ENCODE measurements around a stretch of chr19.

DNA sequence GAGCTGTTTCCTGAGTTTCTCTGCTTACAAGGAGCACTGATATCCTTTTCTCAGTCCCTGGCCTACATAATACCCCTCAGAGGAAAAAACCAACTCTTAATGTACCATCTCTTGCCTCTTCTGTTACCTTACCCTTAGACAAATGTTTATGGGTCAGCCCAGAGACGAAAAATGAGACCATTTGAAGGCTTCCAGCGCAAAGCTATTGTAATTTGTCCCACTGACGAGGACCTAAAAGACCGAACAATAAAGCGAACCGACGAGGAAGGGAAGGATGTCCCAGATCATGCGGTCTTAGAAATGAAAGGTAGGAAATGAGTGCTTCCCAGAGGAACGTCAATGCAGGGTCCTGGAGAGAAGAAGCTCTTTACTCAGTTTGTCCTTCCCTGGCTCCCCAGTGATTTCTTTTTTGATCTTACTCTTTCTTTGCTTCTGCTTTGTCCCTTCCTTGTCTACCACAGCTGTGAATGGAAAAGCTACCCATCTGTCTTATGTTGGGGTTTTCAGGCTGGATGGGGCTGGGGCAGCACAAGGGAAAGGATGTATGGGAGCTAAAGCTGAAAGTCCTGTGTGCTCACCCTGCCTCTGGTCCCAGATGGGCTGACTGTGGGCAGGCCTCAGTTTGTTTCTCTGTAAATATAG lies 8.5 kb upstream of the CCDC97 start:
- PRO-cap, result no peak

- PRO-cap, result no peak
These were observed 7.0 kb downstream of the CCDC97 start for GRCh38 chr19:41316594-41317693.

GRCh38 chr19:41324394-41324639 lies 14.3 kb downstream of the CCDC97 start:
- PRO-cap, result no peak

DNA sequence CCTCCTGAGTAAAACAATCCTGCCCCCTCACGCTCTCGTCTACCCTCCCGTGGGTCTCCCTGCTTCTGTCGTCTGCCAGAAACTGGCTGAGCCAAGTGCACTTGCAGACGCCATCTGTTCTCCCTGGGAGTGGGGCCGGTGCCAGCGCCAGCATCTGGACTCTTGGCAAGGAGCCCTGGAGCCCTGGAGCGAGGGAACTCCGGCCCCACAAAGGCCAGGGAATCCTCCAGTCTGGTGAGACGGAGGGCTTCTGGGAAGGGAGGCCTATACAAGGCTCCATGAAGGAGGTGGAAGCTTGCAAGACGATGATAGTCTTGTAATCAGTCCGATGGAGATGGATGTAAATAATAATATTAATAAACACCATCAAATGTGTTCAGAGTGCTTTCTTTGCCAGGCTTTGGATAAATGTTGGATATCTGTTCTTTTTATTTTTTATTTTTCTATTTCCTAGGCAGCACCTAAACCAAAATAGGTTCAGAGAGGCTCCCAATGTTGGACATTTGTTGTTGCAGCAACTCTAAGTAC lies 2.2 kb upstream of the TMEM91 start:
- PRO-cap, result no peak

DNA sequence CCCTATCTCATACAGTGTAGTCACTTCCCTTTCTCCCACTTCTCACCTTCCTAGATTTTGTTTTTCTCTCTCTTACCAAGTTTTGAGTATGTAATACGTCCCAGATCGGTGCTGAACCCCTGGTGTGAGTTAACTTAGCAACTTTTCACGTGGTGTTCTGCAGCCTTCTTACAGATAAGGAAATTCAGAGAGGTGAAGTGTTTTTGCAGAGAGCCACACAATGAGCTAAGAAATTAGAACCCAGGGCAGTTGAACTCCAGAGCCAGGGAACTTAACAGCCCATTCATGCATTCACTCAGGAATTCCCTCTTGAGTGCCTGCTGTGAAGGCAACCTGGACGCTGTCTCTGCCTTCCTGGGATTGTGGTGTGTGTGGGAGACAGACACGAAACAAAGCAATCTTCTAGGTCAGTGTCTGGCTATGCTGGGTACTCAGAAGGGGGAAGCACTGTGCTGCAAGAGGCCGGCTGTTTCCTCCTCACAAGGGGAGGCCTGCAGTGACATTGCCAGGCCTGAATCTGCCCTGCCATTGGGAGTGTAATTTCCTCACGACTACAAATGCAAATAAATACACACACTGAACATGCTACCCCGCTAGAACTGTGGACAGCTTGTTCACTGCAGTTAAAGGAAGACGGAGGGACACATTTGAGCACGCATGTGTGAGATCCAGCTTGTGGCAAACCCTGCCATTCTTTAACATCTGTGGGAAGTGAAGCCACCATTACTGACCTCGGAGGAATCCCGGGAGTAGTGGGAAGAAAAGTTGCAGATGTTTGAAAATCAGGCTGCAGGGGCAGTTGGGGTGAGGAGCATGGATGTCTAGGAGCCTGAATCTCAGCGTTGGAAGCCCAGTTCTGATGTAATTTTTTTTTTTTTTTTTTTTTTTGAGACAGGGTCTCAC lies 9.7 kb downstream of the BCKDHA start:
- PRO-cap, result no peak

DNA sequence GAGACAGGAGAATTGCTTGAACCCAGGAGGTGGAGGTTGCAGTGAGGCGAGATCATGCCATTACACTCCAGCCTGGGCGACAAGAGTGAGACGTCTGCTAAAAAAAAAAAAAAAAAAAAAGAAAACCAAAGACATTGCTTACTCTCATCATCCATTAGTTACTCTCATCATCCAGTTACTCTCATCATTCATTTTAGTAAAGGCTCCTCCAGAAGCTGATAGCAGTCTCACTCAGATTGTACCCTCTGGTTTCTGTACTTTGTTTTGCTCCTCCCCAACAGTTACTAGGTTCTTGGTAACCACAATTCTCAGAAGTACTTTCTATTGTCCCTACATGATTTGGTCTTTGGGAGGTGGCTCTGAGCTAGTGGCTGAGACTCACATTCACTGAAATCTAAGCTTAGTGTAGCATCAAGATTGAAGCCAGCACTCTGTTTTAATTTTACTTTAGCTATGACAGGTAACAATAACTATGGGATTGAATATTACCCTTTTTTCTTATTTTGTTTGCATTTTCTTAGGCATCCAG lies 14.3 kb downstream of the ERICH4 start:
- PRO-cap, result no peak

- PRO-cap, result no peak
These were observed 4.7 kb upstream of the CEACAM6 start for GRCh38 chr19:41750499-41751196.

DNA sequence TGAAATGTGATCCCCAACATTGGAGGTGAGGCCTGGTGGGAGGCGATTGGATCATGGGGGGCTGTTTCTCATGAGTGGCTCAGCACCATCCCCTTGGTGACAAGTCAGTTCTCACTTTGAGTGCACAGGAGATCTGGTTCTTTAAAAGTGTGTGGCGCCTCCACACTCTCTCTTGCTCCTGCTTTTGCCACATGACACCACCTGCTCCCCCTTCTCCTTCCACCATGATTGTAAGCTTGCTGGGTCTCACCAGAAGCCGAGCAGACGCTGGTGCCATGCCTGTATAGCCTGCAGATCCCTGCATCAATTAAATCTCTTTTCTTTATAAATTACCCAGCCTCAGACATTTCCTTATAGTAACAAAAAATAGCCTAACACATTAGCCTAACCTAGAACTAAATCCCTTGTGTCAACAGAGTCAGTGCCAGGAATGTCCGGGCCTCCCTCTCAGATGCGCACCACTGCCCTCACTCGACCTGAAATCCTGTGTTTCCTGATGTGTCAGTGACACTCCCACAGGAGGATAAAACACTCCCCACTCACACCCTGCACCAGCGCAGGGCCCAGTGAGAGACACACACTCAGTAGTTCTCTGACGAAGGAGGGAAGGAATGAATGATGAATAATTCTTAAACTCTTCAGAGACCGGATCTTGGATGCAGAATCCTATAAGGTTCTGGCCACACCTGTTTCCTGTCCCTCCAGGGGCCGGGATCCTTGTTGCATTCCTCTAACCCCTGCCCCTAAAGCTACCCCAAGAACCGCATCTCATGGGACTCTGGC lies 3.0 kb downstream of the CEACAM3 start:
- PRO-cap, result no peak

- PRO-cap, result no peak
These were observed 1.8 kb downstream of the RPS19 start for GRCh38 chr19:41861811-41862312.

DNA sequence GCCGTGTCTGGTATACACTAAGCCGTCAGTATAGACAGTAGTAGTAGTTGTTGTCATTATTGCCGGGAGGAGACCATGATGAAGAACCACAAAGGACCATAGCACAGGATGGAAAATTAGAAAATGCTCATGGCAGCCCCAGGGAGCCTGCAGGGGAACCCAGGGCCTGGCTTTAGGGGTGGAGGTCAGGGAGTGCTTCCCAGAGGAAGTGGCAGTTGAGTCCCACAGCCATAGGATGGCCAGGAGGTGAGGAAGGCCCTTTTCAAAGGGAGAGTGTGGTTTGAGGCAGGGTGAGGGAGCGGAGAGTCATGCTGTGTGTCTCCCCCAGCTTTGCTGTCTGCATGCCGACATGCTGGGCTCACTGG lies 8.7 kb downstream of the ARHGEF1 start:
- PRO-cap, result no peak

- PRO-cap, result no peak
These were observed 19.7 kb downstream of the ARHGEF1 start for GRCh38 chr19:41902649-41903071.

DNA sequence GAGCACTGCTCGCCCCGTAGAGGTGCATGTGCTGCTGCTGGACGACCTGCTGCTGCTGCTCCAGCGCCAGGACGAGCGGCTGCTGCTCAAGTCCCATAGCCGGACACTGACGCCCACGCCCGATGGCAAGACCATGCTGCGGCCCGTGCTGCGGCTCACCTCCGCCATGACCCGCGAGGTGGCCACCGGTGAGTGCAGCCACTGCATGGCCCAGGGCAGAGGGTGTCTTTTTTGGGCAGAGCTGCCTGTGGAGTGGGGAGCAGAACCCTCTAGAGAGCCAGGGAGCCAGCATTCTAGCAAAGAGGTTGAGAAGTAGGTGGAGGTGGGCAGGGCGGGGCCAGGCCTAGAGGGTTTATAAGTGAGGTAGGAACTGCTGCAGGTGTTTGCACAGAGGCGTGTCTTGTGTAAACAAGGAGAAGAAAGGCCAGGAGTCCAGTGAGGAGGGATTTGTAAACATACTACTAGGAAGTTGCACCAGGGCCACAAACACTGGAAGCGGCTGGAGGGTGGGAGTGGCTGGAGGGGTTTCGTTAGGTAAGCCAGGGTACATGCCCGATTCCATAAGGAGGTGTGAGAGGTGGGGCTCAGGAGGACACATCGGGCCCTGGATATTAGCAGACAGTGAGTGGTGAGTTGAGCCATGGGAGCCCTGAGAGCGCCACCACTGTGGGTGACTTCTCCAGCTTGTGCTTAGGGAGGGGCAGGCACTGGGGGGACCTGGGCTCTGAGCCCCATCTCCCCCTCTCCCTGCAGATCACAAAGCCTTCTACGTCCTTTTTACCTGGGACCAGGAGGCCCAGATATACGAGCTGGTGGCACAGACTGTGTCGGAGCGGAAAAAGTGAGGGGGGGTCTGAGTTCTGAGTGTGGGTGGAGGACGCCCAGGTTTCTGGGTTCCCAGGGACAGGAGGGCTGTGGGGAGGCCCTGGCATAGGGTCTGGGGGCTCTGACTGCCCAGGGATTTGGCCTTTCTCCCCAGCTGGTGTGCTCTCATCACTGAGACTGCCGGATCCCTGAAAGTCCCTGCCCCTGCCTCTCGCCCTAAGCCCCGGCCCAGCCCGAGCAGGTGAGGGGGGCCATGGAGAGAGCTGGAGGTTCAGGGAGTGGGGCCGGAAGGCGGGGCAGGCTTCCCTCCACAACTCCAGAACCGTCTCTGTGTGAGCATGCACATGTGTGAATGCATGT lies 21.6 kb downstream of the ARHGEF1 start:
- PRO-cap, result bidirectional peak, plus-strand start at position 563 of the sequence, minus-strand start at position 295 of the sequence

GRCh38 chr19:41907178-41907694 lies 21.0 kb downstream of the ERFL start:
- PRO-cap, result no peak

- PRO-cap, result bidirectional peak, plus-strand start at chr19:41958028, minus-strand start at chr19:41957878
These were observed 1.3 kb downstream of the RABAC1 start for GRCh38 chr19:41957790-41958192.

GRCh38 chr19:42068656-42069983 lies 886 bp downstream of the GRIK5 start:
- PRO-cap, result no peak

- PRO-cap, result no peak
These were observed 12.3 kb downstream of the ZNF574 start for GRCh38 chr19:42088265-42088581.

DNA sequence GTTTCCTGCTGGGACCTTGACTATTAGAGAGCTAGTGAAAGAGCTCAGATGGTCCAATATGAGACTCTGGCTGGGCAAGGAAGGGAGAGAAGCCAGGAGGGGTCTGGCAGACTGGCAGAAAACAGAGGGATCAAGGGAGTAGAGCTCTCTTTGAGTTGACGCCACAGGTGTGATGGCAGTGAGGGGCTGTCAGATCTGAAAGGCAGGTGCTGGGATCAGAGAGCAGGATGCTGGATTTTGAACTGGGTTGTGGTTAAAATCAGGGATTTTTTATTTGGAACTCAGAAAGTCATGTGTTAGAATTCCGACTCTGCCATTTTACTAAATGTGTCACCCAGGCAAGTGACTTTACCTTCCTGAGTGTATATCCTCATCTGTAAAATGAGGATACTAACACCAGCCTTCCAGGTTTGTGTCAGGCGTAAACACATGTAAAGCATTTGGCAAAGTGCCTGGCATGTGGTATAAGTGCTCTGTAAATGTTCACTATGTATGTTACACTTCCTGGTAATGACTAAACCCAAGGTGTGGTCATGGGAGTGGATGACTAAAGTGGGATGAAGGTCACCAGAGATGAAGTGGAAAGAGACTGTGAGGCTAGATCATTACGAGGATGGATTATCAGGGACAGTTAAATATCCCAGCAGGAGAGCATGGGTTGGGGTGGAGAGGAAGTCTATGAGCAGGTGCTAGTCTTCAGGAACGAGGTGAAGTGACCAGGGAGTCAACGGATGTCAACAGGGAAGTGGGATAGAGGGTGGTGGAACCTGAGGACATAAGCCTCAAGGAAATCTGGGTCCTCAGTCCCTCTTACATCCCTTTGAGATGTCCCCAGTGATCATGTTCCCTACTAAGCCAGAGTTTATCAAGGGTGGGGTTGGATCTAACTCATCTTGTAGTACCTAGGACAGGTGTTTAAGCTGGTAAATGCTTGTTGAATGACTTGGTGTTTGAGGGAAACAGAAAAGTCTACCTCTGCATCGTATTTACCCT lies 25.6 kb downstream of the DEDD2 start:
- PRO-cap, result bidirectional peak, plus-strand start at position 570 of the sequence, minus-strand start at position 320 of the sequence

DNA sequence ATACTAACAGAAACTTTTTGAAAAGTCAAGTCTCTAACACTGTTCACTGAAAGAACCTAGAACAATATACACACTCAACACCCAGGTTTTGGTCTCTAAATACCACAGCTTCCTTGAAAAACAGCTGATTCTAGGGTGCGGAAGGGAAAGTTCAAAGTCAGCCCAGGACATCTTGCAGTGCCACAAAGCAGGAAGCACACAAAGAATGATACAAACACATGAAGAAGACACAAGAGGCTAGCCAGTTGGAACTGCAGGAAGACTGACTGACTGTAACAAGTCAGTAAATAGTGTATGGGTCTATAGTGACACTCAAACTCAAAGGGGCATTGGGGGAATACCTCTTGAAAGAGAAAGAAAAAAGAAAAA lies 4.6 kb downstream of the DEDD2 start:
- PRO-cap, result no peak

DNA sequence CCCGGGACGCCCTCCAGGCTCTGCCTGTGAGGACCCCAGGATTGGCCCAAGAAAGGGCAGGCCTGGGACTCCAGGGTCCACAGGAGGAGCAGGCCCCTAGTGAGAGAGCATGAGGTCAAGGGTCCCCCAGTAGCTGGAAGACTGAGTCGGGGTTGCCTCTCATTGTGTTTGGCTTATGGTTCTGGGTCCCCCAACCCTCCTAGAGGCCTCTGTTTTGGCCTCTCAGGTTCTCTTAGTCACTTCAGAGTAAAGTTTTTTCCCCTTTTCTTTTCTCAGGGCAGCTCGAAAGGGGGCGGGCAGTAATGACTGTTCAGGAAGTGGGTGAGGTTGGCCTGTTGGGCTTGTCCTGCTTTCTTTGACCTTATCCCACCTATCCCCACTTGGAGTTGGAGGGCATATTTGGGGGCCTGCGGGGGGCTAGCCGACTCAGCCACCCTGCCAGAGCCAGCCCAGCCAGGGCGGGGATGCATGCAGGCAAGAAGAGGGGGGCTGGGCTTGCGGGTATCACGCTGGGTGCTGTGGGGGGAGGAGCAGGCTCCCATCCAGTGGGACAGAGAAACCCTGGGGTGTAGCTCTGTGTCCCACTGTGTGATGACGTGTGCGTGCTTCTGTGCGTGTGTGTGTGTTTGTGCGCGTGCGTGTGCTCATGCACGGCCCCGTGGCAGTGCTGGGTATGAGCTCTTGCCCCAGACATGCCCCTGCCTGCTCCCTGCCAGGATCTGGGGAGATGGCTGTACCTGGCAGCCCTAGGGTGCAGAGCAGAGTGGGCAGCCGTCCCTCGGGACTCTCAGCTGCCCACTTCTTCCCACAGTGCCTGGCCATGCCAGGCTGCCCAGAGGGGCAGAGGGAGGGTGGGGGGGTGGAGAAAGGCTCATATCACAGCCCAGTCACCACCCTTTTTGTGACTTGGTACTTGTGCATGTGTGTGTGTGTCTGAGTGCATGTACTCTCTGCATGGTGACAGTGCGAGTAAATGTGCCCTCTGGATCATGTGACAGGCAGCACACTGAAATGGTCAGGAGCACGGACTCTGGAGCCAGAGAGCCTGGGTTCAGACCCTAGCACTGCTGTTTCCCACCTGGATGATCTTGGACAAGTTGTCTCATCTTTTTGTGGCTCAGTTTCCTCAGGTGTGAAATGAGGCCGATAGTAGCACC lies 1.6 kb downstream of the CIC start:
- PRO-cap, result bidirectional peak, plus-strand start at position 651 of the sequence, minus-strand start at position 466 of the sequence

DNA sequence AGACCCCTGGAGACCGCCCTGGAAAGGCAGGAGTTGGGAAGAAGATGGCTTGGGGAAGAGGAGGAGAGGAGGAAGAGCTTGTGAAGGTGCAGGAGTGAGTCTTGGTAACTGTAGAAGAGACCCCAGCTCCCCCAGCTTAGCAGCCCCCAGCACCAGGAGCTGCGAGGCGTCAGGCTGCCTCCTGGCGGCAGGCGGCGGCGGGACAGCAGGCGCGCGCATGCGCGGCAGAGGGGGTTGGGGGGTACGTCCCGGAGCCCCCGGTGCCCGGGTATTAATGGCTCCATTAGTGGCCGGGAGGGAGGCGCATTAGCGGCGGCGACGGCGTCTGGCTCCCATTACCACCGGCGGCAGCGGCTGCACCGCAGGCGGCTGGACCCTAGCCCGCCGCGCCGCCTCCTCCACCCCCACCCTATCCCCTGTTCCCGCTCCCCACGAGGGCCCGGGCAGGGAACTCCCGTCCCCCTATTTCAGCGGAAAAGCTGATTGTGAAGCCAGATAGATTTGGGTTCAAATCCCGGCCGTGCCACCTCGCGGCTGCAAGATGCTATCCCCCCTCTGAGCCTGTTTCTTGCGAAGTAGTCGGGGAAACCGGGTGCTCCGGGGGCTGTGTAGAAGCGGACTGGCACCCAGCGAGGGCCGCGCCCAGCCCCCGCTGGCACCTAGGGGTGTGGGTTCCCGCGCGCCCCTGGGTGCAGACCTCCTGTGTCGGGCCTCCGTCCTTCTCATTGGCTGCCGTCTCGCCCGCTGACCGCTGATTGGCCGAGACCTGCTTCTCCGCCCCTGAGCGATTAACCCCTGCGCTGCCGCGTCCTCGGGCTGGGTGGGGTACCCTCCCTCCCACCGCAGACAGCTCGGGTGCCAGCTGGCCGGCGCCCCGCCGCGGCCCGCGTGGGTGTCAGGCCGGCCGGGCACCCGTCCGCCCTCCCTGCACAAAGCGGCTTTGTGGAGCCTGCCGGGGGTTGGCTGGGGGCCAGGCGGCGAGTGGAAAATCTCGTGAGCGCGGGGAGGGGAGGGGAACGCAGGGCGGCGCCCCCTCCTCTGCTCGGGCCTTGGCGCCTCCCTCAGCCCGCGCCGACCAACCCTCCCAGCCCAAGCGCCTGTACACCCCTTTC lies 11.1 kb downstream of the CIC start:
- PRO-cap, result unidirectional peak, plus-strand start at position 286 of the sequence; bidirectional peak, plus-strand start at position 849 of the sequence, minus-strand start at position 661 of the sequence